Smooth muscle cell (in vitro differentiated cells): ENCODE measurements around a stretch of chr3.

DNA sequence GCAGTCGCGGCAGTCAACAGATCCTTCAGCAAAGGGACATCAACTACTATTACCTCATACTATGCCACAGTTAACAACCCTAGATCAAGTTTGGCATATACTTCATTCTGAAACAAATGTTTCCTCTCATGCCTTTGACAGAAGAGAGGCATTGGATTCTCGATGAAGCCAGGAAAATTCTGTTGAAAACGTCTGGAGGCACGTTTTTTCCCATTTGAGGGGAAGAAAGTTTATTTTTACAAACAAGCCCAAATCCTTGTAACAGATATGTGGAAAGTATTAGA is 65.3 kb downstream of the ANKRD28 start:
- RAMPAGE, long total RNA, result no peak

DNA sequence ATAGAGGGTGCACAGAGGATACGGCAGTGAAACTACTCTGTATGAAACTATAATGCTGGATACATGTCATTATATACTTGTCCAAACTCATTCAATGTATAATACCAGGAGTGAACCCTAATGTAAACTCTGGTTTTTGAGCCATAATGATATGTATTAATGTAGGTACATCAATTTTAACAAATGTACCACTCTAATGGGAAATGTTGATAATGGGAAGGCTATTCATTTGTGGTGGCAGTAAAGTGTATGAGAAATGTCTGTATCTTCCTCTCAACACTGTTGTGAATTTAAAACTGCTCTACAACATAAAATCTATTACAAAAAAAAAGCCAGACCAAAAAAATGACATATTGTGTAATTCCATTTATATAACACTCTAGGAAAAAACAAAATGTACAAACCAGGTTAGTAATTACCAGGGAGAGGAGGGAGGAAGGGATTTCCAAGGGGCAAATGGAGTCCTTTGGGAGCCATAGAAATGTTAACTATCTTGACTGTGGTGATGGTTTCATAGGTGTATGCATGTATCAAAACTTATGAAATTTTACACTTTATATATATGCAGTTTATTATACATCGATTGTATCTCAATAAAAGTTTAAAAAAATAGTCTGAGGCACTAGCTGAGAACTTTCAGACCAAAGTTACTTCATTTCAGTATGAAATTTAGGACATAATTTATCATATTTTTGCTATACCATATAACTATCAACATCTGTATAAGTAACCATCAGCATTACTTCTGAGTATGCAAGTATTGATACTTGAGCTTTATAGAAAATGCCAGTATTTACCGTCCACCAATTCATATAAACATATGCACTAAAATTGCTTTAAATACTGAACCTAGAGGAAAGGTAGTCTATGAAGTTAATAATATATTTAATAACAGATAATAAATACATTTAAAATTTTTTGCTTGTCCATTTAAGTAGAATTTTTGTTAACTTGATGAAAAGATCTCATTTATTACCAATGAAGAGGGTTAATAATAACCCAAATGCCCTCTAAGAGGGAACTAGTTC is 11.4 kb downstream of the ANKRD28 start:
- RAMPAGE, long total RNA, result no peak

- RAMPAGE, long total RNA, result no peak
Observed at GRCh38 chr3:15903681-15904264, 106.0 kb upstream of the ANKRD28 start.

- RAMPAGE, long total RNA, result no peak
Observed at GRCh38 chr3:16048486-16049101, 125.9 kb upstream of the GALNT15 start.

DNA sequence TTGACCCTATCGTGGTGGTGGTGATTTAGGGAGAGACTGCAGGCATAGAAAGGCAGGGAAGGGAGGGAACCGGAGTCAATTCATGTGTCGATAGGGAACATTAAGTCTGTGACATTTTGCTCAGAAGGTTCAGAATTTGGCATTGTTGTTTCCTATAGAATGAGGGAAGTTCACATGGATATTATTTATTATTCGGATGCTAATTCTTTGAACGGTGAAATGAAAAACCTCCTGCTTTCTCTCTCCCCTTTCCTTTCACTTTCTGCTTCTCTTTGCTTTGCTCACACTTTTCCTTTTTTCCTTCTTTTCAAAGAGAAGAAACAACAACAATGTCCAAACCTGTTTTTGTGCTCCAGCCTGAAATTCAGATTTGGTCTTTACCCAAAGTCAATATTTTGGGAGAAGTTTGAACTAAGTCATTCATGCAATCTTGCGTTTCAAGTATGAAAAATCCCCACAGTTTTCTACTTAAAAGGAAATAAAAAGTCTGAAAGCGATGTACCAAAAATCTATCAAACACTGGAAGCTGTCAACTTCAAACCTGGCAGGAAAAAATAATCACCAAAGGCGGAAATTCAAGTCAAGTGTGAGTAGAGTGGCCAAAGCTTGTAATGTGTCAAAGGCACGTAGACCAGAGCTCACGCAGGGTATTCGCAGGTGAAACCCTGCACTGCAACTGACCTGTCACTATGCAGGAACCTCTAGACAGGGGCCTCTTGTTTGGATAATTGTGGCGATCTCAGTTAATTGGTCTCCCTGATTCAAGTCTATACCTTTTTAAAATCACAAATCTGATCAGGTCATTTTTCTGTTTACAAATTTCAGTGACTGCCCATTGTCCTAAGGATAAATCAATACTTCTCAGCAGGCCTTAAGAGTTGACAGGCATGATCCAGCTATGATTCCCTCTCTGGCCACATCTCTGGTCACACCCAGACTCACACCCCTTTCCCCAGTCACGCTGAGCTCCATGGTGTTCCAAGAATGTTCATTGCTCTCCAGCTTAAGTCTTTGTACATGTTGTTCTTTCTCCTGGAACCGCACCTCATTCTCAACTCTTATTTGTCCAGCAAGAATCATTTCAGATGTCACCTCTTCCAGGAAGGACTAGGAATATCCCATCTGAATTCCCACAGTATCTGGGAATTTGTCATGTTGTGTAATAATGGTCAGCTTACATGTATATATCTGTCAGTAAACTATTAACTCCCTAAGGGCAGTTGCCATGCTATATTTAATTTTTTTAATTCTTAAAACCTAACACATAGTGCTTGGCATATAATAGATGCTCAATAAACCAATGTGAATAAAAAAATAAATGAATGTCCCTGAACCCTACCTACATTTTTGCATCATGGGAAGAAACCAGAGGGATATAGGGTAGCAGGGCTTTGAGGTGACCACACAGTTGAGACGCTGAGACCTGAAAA is 118.6 kb upstream of the GALNT15 start:
- RAMPAGE, long total RNA, result no peak

DNA sequence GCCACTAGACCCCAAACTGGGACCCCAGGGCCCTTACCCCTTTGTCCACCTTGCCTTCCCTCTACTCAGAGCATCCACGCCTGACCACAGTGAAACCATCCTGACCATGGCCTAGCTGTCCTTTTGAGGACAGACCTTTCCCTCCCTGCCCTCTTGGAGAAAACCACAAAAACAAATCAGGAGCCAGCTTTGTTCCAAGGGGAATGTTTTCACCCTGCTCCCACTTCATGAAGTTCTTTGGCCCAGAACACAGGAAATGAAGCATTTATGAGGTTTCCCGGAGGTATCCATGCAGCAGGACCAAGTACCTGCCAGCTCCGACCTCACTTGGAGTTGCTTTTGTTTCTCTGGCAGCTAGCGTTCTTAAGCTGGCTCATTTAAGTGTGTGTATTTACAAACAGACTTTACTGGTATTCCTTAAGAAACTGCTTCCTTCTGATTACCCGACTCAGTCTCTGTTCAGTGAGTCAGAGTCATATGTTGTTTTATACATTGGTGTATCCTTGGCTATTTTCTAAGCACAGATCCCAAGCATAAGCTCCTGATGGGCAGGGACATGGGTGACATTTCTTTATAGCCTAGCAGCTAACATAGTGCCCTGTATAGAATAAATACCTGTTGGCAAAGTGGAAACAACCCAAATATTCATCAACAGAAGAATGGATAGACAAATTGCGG is 34.0 kb upstream of the GALNT15 start:
- RAMPAGE, long total RNA, result no peak

GRCh38 chr3:16148814-16149393 is 25.6 kb upstream of the GALNT15 start:
- RAMPAGE, long total RNA, result no peak

GRCh38 chr3:16286659-16287561 is 21.9 kb downstream of the OXNAD1 start:
- RAMPAGE, long total RNA, result no peak

DNA sequence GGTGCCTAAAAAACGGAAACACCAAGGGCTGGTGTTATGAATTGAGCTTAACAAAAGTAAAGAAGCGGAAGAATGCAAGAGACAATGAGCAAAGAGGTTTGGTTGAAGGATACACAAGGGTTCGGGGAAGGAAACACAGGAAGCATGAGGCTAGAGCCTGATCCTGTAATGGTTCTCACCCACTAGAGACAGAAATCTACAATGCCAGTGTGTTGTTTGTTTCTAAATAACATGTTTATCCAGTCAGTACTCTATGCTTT is 50.7 kb downstream of the RFTN1 start:
- RAMPAGE, long total RNA, result no peak

GRCh38 chr3:16467370-16467897 is 46.1 kb downstream of the RFTN1 start:
- RAMPAGE, long total RNA, result no peak

- RAMPAGE, long total RNA, result no peak
Observed at GRCh38 chr3:16511741-16512443, 1.6 kb downstream of the RFTN1 start.

DNA sequence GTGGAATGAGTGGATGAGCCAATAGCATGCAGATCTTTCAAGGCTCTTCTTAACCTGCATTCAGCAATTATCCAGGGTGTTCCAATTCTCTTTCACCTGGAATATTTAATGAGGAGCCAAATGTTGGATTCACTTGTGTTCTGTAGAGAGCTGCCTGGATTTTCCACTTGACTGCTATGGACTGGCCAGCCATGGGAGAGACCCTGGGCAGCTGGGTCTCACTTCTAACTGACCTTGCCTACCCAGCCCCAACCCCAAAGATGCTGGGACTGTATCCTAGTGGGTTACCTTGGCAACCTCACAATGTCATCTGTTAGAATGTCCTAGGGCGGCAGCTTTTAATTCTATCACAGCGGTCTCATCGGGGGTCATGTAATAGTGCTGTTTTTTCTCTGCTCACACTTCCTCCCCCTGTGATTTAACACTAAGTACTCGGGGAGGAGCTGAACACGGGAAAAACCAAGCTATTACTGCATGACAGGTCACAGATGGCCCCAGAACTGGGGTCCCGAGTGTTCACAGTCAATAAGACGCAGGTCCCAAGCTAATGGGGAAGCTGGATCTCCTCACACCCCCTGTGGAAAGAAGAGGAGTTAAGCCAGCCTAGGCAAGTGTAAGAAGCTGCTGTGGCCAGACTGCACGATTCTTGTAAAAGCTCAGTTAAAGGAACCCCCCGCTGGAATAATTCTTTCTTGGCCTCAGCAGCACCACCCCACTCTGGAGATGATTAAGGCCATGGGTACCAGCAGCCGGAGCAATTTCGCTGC is 2.3 kb upstream of the RFTN1 start:
- RAMPAGE, long total RNA, result no peak

- RAMPAGE, long total RNA, result no peak
Observed at GRCh38 chr3:16536136-16536449, 22.6 kb upstream of the RFTN1 start.

DNA sequence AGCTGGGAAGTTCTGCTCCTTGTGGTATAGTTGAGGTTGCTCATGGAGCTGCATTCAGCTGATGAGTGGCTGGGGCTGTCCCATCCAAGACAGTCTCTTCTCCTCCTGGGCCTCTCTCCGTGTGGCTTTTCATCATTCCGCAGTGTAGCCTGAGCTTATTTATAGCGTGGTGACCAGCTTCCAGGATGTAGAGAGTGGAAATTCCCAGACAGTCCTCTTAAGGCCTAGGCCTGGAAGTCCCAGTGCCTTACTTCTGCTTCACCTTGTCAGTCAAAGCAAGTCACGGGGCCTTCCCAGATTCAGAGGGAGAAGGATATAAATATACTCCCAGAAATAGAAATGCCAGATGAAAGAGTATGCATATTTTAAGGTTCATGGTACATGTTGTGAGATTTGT is 136.7 kb upstream of the DAZL start:
- RAMPAGE, long total RNA, result no peak

- RAMPAGE, long total RNA, result no peak
Observed at GRCh38 chr3:16885067-16885768, 463 bp downstream of the PLCL2 start.

DNA sequence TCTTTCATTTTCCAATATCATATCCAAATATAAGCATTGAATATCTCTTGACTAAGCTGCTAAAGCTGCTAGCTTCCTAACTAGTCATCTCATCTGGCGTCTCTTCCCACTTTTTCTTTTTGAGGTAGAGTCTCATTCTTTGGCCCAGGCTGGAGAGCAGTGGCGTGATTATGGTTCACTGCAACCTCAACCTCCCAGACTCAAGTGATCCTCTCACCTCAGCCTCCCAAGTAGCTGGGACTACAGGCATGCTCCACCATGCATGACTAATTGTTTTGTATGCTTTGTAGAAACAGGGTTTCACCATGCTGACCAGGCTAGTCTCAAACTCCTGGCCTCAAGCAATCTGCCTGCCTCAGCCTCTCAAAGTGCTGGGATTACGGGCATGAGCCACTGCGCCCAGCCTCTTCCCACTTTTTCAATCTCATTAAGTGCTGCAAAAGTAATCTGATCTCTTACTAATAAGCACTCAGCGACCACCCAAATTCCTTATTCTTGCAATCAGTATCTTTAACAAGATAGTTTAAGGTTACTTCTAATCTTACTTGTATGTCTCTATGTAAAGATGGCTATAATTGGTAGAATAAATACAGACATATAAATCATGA is 132.2 kb downstream of the TBC1D5 start:
- RAMPAGE, long total RNA, result no peak

DNA sequence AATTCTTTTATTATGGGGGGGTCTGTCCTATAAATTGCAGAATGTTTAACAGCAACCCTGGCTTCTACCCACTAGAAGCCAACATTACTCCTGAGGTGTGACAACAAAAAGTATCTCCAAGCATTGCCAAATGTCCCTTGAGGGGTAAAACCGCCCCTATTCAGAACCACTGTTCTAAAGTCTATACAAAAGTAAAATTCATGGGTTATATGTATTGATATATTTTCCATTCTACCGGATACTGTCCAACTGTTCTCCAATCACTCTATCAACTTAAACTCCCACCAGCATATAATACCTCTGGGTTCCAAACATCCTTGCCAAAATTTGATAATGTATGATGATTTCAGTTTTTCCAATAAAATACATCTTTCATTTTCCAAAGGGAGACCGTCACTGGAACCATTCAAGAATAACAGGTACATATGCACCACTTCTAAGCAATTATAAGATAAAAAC is 33.9 kb downstream of the TBC1D5 start:
- RAMPAGE, long total RNA, result no peak

GRCh38 chr3:17749847-17750363 is 7.5 kb upstream of the TBC1D5 start:
- RAMPAGE, long total RNA, result no peak

DNA sequence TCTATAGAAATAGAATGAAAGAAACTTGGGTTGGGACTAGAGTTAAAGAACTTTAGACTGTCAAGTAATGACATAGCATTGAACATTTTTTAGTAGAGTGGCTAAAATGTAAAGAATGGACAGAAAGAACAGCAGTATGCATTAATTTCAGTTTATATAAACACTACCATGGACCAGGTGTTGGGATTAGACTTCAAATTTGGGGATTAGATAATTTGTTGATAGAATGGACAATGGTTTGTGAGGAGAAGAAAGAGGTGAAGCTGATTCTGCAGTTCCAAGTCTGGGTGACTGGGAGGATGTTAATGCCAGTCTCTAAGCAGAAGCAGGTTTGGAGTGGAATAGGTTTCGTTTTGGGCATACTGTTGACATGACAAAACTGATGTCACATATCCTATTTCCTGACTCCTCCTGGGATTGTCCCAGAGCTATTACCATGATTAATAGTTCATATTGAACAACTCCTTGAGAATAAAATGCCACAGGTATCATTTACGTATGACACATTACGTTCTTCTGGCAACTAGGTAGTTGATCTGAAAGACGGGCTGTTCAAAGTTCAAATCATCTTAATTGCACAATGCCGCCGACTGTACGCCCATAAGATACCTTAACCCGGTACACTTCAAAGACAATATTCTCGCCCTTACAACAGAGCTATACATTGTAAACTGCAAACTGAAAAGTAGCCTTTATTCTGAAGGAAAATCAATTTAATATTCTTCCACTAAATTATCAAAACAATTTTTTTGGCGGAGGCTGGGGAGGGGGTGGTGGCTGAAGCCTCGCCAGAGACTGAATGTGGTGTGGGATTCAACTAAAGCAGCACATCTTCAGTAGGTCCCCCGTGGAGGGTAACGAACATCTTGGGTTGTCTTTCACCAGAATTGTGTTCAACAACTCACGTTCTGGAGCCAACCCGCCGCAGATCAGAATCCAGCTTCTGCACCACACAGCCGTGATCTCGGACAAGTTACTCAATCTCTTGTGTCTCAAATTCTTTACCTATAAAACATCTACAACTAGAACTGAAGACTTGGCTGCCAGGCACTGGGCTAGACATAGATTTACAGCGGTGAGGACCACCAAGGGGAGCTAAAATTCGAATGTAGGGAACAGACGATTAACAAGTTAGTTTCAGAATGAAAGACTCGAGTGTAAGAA is 1.3 kb upstream of the RAB5A start:
- RAMPAGE, long total RNA, result no peak

DNA sequence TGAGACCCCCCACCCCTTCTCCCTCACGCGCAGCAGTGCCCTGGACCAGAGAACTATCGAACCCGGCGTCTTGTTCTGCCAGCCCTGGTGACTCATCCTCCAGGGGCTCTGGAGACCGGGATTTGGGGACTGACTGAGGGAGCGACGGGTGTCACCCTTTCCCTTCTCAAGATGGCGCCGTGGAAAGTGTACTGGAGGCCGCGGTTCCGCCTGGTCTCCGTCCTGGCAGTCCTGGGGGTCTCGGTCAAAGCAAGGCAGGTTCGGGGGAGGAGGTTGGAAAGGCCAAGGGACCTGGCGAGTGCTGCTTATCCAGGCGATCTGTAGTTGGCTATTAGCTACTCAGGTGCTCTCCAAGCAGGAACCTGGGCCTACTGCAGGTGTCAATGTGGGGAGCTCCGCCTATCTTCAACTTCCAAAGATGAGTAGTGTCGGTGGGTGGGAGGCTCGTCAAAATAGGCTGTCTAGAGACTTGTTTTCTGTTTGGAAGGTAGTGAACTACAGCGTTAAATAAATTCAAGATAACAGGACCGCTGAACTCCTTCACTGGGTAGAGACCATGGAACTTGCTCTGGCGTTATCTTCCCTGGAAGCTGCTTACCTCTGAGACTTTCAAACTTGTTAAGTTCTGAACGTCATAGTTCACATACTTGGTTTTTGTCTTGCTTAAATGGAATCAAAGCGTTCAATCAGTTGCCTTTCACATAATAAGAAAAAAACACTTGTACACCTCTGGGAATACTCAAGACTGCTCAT is 889 bp downstream of the RAB5A start:
- RAMPAGE, long total RNA, result no peak